ENCODE results near the genes SEMA3D, ELAPOR2, ABCB4, STEAP1 and STEAP2.

DNA sequence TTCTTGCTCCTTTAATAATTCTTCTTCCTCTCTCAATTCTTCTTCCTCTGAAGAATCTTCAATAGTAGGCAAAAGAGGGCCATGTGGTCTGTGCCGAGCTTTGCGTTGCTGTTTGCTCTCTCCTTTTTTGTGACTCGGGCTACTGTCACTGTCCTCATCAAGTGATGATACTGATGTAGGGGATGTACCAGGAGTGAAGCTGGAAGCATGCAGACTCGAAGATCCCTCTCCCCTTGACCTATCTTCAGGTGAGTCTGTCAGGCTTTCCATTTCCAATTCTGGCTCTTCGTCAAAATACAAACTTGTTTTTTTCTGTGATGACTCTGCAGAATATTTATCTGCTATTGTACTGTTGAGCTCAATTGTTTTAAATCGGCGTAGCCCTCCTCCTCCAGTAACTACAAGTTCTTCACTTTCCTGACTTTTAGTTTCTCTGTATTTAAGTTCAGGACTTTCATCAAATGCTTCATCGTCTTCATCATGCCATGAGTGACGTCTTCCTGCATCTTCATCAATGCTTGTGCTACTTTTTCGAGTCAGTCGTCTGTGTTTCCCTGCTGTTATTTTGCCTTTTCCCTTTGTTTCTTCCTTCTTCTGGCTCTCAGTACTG, 207.0 kb downstream of the PCLO start:
- RAMPAGE, long total RNA = no peak
- RRBS = no CpG with 5 or more reads among the region's 11 CpGs
PRO-cap:
- standard = no peak
- CoPRO, capped RNA only, 2 experiments = no peak in any of the 2 experiments
- CoPRO, capped and uncapped RNA, 2 experiments = no peak in any of the 2 experiments
- CoPRO, uncapped RNA only, 2 experiments = no peak in any of the 2 experiments
CAGE:
- cytosol, long polyA plus RNA = no peak
- long polyA plus RNA = no peak
- nucleolus, long total RNA = no peak
- nucleus, long polyA plus RNA = no peak

DNA sequence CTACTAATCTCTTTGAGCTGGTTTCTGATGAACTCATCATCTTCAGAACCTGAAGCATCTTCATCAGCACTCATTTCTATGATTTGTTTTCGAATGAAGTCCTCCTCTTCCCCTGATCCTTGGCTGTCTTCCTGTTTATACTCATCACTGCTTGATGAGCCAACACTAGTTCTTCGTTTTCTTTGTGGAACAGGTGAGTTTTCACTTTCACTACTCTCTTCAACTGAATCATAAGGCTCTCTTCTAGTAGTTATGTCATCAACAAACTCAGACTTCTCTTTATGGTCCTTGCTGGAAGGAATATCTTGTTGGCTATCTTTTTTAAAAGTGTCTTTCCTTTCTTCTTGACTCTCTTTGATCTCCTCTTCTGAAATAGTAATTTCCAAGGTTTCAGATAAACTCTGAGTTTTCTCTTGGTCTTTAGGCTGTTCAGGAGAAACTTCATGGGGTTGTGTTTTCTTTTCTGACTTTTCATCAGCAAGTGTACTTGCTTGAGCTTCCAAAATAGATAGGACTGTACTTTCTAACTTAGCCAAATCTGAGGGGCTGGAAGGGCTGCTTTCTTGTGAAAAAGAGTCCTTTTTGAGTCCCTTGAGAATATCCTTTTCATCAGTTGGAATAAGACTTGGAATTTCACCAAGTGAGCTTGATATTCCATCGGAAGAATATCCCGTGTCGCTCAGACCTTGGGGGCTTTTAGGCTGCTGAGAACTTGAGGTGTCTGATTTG, 206.3 kb downstream of the PCLO start:
- RAMPAGE, long total RNA = no peak
- RRBS = no CpG with 5 or more reads among the region's 5 CpGs
PRO-cap:
- standard = no peak
- CoPRO, capped RNA only, 2 experiments = no peak in any of the 2 experiments
- CoPRO, capped and uncapped RNA, 2 experiments = no peak in any of the 2 experiments
- CoPRO, uncapped RNA only, 2 experiments = no peak in any of the 2 experiments
CAGE:
- cytosol, long polyA plus RNA = no peak
- long polyA plus RNA = no peak
- nucleolus, long total RNA = no peak
- nucleus, long polyA plus RNA = no peak

GRCh38 chr7:85186568-85187470, at the start of gene SEMA3D:
Gene SEMA3D (minus strand): TSS chr7:85187056.
- RAMPAGE, long total RNA = no peak
- RRBS = 28% methylated on average over 10 of the region's 47 CpGs
PRO-cap:
- standard = no peak
- CoPRO, capped RNA only, 2 experiments = no peak in any of the 2 experiments
- CoPRO, capped and uncapped RNA, 2 experiments = no peak in any of the 2 experiments
- CoPRO, uncapped RNA only, 2 experiments = no peak in any of the 2 experiments
CAGE:
- cytosol, long polyA plus RNA = no peak
- long polyA plus RNA = no peak
- nucleolus, long total RNA = no peak
- nucleus, long polyA plus RNA = no peak

- RAMPAGE, long total RNA = no peak
- RRBS = no CpG with 5 or more reads among the region's 10 CpGs
PRO-cap:
- standard = no peak
- CoPRO, capped RNA only, 2 experiments = no peak in any of the 2 experiments
- CoPRO, capped and uncapped RNA, 2 experiments = no peak in any of the 2 experiments
- CoPRO, uncapped RNA only, 2 experiments = no peak in any of the 2 experiments
CAGE:
- cytosol, long polyA plus RNA = no peak
- long polyA plus RNA = no peak
- nucleolus, long total RNA = no peak
- nucleus, long polyA plus RNA = no peak
Observed at GRCh38 chr7:85335575-85335864, 148.7 kb upstream of the SEMA3D start.

DNA sequence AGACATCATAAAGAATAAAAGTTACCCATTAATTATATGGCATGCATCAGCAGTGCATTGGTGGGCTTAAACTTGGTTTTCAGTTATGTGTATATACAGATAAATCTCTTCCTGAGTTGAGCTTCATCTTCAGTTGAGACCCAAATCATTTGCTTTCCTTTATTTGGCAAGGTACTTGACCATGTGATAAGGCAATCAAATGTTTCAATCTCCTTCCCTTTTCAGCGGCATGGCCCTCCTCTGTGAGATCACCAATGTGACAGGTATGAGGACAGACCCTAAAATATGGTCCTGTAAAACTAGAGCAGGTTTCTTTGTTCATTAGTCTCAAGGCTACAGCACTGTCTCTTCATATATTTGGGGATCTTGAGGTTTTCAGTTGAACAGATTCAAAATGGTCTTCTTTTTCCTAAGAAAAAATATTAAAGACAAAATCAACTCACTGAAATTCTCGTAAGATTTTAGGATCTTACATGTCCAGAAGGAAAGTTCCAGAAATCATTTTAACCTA, 179.3 kb downstream of the ELAPOR2 start:
- RAMPAGE, long total RNA = no peak
- RRBS = no CpG with 5 or more reads among the region's 2 CpGs
PRO-cap:
- standard = no peak
- CoPRO, capped RNA only, 2 experiments = no peak in any of the 2 experiments
- CoPRO, capped and uncapped RNA, 2 experiments = no peak in any of the 2 experiments
- CoPRO, uncapped RNA only, 2 experiments = peak in 1 of 2 experiments; most common minus-strand start position 353 of the sequence (in 1)
CAGE:
- cytosol, long polyA plus RNA = no peak
- long polyA plus RNA = no peak
- nucleolus, long total RNA = no peak
- nucleus, long polyA plus RNA = no peak

GRCh38 chr7:87059467-87060331, at the start of gene ELAPOR2:
Gene ELAPOR2 (minus strand): TSS chr7:87059654.
- RAMPAGE, long total RNA = start-site peak on the plus strand at chr7:87059897-87059933, 26 and 19 reads in 2 replicates
- RRBS = 1% methylated on average over 13 of the region's 78 CpGs
PRO-cap:
- standard = bidirectional peak, plus-strand start at chr7:87059904, minus-strand start at chr7:87059654; unidirectional peak, plus-strand start at chr7:87060094
- CoPRO, capped RNA only, 2 experiments = peak in 2 of 2 experiments; most common plus-strand start chr7:87059889 (in 1); most common minus-strand start chr7:87059596 (in 2)
- CoPRO, capped and uncapped RNA, 2 experiments = peak in 2 of 2 experiments; most common plus-strand start chr7:87059922 (in 1); most common minus-strand start chr7:87059687 (in 2)
- CoPRO, uncapped RNA only, 2 experiments = no peak in any of the 2 experiments
CAGE:
- cytosol, long polyA plus RNA = no peak
- long polyA plus RNA = no peak
- nucleolus, long total RNA = no peak
- nucleus, long polyA plus RNA = no peak

DNA sequence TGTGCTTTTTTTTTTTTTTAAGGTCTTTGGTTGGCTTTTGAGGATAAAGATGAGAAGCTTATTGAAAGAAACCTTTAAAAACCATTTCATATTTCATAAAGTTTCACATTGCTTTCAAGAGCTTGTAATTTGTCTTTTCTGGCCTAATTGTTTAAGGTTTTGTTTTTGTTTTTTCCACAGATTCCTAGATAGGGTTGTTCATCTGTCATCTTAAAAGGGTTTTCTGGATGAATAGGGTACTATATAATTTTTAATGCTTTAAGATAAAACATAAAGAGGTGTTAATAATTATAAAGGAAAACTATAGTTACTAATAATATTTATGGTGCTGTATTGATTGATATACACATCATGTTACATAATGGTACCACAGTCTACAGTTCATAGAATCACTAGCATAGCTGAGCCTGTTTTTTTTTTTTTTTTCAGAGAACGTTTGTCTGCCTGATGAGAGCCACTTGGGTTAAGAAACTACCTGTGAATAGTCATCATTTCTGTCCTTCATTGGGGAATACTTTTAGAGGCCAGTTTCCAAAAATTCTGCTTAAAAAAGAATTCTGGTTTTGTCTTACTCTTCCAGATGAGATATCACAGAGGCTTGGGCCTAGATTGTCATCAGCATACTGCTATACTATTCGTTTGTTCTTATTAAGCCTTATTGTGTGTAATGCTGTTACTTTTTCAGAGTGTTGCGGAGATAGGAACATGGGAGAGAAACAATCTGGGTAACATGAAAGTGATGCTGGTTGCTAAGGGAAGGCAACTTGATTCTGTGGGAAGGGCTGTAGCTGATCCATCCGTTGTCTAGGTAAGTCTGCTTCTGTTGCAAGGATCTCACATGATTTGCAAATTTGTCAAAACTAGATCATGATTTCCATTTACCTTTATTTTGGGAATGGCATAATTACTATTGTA, 10.8 kb downstream of the DMTF1 start:
- RAMPAGE, long total RNA = no peak
- RRBS = no CpG with 5 or more reads among the region's 4 CpGs
PRO-cap:
- standard = no peak
- CoPRO, capped RNA only, 2 experiments = no peak in any of the 2 experiments
- CoPRO, capped and uncapped RNA, 2 experiments = peak in 1 of 2 experiments; most common plus-strand start position 370 of the sequence (in 1)
- CoPRO, uncapped RNA only, 2 experiments = peak in 2 of 2 experiments; most common plus-strand start position 319 of the sequence (in 1)
CAGE:
- cytosol, long polyA plus RNA = no peak
- long polyA plus RNA = no peak
- nucleolus, long total RNA = no peak
- nucleus, long polyA plus RNA = no peak

DNA sequence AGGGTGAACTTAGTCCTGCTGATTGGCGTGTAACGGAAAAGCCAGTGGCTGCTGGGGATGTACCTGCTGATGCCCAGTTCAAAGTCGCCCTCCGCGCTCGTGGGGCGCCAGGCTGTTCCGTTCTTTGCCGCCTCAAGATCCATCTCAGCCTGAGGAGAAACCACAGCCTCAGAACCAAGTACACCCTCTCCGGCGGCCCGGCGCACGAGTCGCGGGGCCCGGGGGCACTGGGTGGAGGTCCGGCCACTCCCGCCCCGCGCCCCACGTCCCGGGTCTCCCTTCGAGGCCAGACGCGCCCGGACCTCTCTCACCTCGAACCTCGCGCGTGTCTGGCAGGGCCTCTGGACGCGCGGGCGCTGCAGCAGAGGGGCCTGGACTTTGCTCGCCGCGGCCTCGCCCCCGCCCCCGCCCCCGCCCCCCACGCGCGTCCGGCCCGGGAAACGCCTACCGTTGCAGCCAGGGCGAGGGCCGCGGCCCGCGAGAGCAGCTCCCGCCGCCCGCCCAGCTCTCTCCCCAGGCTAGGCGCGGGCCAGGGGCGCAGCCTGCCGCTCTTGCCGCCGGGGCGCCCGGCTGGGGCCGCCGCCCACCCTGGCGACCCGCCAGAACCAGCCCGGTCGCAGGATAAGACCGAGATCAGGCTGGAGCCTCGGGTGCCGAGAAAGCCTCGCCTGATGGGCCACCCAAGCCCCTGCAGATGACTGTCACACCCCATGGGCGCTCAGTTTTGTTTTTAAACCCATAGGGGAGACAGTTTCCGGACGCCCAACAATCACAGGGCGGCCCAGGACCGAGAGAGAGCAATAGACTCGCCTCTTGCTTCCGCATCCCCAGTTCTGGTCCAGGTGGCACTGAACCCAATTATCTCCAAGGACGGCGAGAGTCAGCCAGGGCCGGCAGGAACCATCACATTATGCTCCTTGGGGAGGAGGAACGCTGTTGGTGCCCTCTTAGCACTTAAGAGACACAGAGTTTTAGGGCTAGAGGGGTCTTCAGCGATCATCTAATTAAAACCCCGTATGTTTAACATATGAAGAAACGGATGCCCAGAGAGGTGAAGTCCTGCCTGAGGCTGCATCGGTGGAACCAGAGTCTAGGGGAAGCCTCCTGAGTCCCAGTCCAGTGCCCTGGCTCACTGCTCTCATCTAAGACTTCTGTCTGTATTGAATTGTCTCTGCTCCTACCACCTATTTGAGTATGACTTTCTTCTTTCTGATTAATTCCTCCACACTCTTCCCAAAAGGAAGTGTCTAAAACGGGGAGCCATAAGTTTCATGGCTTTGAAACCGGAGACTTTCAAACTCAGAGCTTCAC, at the start of gene ABCB4:
Gene ABCB4, minus strand, starts transcription at position 358 of the 1,311 bp plus-strand sequence.
- RAMPAGE, long total RNA = no peak
- RRBS = 3% methylated on average over 6 of the region's 92 CpGs
PRO-cap:
- standard = no peak
- CoPRO, capped RNA only, 2 experiments = no peak in any of the 2 experiments
- CoPRO, capped and uncapped RNA, 2 experiments = no peak in any of the 2 experiments
- CoPRO, uncapped RNA only, 2 experiments = no peak in any of the 2 experiments
CAGE:
- cytosol, long polyA plus RNA = no peak
- long polyA plus RNA = no peak
- nucleolus, long total RNA = no peak
- nucleus, long polyA plus RNA = no peak

- RAMPAGE, long total RNA = no peak
- RRBS = no CpG with 5 or more reads among the region's 1 CpG
PRO-cap:
- standard = no peak
- CoPRO, capped RNA only, 2 experiments = no peak in any of the 2 experiments
- CoPRO, capped and uncapped RNA, 2 experiments = no peak in any of the 2 experiments
- CoPRO, uncapped RNA only, 2 experiments = no peak in any of the 2 experiments
CAGE:
- cytosol, long polyA plus RNA = no peak
- long polyA plus RNA = no peak
- nucleolus, long total RNA = no peak
- nucleus, long polyA plus RNA = no peak
Observed at GRCh38 chr7:87497691-87497890, 22.1 kb upstream of the ABCB4 start.

DNA sequence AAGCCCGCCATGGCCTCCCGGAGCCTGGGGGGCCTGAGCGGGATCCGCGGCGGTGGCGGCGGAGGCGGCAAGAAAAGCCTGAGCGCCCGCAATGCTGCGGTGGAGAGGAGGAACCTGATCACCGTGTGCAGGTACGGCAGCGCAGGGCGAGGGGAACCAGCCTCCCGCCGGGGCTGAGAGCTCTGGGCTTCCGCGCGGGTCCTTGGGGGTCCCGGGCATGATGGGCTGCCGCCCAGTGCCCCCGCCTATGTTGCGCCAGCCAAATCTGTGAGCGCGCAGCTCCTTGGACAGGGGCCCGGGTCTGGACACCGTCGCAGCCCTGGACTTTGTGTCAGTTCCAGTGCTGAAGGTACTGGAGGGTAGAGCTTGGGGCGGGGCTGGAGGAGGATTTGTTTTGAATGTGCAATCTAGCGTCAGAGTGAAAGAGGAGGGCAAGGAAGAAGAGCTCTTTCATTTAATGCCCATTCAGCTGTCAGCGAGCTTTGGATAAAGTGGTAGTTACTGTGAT, 671 bp downstream of the RUNDC3B start:
- RAMPAGE, long total RNA = no peak
- RRBS = 35% methylated on average over 10 of the region's 33 CpGs
PRO-cap:
- standard = no peak
- CoPRO, capped RNA only, 2 experiments = no peak in any of the 2 experiments
- CoPRO, capped and uncapped RNA, 2 experiments = no peak in any of the 2 experiments
- CoPRO, uncapped RNA only, 2 experiments = no peak in any of the 2 experiments
CAGE:
- cytosol, long polyA plus RNA = no peak
- long polyA plus RNA = no peak
- nucleolus, long total RNA = no peak
- nucleus, long polyA plus RNA = no peak

DNA sequence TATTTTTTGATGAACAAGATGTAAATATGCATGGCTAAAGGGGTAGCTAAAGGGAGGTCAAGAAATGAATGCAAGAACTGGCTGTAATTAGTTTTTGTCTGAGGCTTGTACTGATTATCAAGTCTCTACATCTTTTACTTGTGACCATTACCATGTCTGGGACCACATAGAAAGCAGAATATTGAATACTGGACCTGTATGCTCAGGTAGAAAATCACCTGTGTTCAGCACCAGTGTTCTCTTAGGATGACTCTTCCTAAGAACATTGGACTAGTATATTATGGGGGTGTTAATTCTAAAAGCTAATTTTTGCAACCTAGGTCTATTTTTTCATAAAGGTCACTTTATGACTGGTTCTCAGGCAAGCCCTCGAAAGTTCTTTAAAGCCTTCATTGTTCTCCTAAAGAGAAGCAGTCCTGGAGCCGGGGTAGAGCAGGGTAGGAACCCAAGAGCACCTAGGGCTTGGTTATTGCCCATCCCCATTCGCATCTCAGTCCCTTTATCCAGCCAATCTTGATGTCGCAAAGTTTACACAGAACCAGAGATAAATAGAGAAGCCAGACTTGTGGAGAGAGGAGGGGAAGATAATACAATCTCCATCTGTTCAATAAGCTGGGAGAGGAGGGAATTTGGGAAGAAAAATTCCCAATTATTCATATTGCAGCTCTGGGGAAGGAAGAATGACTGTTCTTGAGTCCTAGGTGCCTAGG, 6.2 kb upstream of the SRI start:
- RAMPAGE, long total RNA = no peak
- RRBS = no CpG with 5 or more reads among the region's 4 CpGs
PRO-cap:
- standard = no peak
- CoPRO, capped RNA only, 2 experiments = no peak in any of the 2 experiments
- CoPRO, capped and uncapped RNA, 2 experiments = no peak in any of the 2 experiments
- CoPRO, uncapped RNA only, 2 experiments = no peak in any of the 2 experiments
CAGE:
- cytosol, long polyA plus RNA = no peak
- long polyA plus RNA = no peak
- nucleolus, long total RNA = no peak
- nucleus, long polyA plus RNA = no peak

DNA sequence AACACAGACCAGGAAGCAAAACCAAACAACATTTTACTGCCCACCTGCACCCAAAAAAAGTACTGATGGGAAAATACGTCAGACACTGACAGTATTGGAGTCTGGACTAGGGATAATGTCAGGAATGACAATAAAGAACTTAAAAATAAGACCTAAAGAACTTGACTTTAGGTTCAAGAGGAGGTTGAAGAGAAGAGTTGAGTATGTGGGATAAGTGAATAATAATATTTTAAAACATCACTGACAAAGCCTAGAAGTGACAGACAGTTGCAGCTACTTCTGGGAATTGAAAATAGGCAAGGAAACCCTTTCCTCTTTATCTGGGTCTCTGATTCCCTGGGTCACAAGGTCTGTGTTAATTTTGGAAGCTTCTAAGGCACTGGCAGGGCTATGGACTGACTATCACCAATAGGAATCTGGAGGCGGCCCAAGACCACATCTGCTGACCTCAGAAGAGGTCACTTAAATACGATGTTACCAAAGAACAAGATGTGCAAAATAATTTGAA, 5.2 kb upstream of the STEAP4 start:
- RAMPAGE, long total RNA = no peak
- RRBS = no CpG with 5 or more reads among the region's 3 CpGs
PRO-cap:
- standard = no peak
- CoPRO, capped RNA only, 2 experiments = no peak in any of the 2 experiments
- CoPRO, capped and uncapped RNA, 2 experiments = no peak in any of the 2 experiments
- CoPRO, uncapped RNA only, 2 experiments = no peak in any of the 2 experiments
CAGE:
- cytosol, long polyA plus RNA = no peak
- long polyA plus RNA = no peak
- nucleolus, long total RNA = no peak
- nucleus, long polyA plus RNA = no peak

DNA sequence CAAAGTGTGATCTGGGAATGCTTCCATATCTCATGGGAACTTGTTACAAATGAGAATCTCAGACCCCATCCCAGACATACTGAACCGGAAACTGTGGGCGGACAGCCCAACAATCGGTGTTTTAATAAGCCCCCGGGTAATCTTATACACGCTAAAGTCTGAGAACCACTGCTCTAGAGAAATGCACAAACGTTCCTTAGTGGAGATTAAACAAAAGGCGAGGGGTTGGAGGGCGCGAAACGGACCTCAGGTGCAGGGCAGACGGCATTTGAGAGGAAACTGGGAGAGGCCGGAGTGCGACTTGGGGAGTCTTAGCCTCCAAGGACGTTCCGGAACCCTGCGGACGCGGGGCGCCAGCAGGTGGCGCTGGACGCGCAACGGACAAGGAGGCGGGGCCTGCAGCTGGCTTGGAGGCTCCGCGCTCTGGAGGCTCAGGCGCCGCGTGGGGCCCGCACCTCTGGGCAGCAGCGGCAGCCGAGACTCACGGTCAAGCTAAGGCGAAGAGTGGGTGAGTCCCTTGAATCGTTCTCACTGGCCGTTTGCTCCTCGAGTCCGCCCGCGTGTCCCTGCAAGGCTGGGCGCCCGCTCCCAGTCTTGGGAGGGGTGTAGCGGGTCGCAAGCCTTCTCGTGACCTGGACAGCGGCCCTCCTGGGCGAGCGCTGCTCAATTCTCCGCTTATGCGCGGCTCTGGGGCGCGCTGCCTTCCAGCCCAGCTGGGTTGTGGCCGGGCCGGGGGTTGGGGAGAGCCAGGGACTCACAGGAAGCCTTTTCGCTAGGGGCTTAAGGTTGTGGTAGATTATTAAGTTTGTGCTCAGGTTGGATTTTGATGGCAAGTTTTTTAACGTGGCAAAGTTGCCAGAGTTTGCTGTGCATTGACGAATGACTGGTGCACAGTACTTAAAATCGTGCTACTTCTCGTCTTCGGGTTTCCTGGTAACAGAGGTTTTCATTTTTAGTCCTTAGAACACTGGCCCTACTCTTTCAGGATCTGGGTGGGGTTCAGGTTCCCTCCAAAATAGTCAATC, at the start of gene STEAP1:
Gene STEAP1, plus strand, starts transcription at position 434 of the 1,025 bp plus-strand sequence.
- RAMPAGE, long total RNA = start-site peak on the plus strand centred at position 426 of the sequence, 32 bp wide, 64 and 37 reads in 2 replicates
- RRBS = no CpG with 5 or more reads among the region's 61 CpGs
PRO-cap:
- standard = bidirectional peak, plus-strand start at position 388 of the sequence, minus-strand start at position 339 of the sequence
- CoPRO, capped RNA only, 2 experiments = peak in 2 of 2 experiments; most common plus-strand start position 434 of the sequence (in 2); most common minus-strand start position 281 of the sequence (in 1)
- CoPRO, capped and uncapped RNA, 2 experiments = peak in 1 of 2 experiments; most common plus-strand start position 434 of the sequence (in 1)
- CoPRO, uncapped RNA only, 2 experiments = no peak in any of the 2 experiments
CAGE:
- cytosol, long polyA plus RNA = start-site peak on the plus strand centred at position 410 of the sequence, 52 bp wide, 5 and 18 reads in 2 replicates
- long polyA plus RNA = no peak
- nucleolus, long total RNA = no peak
- nucleus, long polyA plus RNA = no peak

GRCh38 chr7:90188277-90188766, 23.2 kb upstream of the STEAP2 start:
- RAMPAGE, long total RNA = no peak
- RRBS = no CpG with 5 or more reads among the region's 2 CpGs
PRO-cap:
- standard = no peak
- CoPRO, capped RNA only, 2 experiments = no peak in any of the 2 experiments
- CoPRO, capped and uncapped RNA, 2 experiments = no peak in any of the 2 experiments
- CoPRO, uncapped RNA only, 2 experiments = no peak in any of the 2 experiments
CAGE:
- cytosol, long polyA plus RNA = no peak
- long polyA plus RNA = no peak
- nucleolus, long total RNA = no peak
- nucleus, long polyA plus RNA = no peak

GRCh38 chr7:90211437-90212509, at the start of gene STEAP2:
Gene STEAP2 (plus strand): TSS chr7:90211740.
- RAMPAGE, long total RNA = no peak
- RRBS = 4% methylated on average over 7 of the region's 77 CpGs
PRO-cap:
- standard = no peak
- CoPRO, capped RNA only, 2 experiments = no peak in any of the 2 experiments
- CoPRO, capped and uncapped RNA, 2 experiments = no peak in any of the 2 experiments
- CoPRO, uncapped RNA only, 2 experiments = no peak in any of the 2 experiments
CAGE:
- cytosol, long polyA plus RNA = no peak
- long polyA plus RNA = no peak
- nucleolus, long total RNA = no peak
- nucleus, long polyA plus RNA = no peak

- RAMPAGE, long total RNA = no peak
- RRBS = no CpG with 5 or more reads among the region's 3 CpGs
PRO-cap:
- standard = no peak
- CoPRO, capped RNA only, 2 experiments = no peak in any of the 2 experiments
- CoPRO, capped and uncapped RNA, 2 experiments = no peak in any of the 2 experiments
- CoPRO, uncapped RNA only, 2 experiments = no peak in any of the 2 experiments
CAGE:
- cytosol, long polyA plus RNA = no peak
- long polyA plus RNA = no peak
- nucleolus, long total RNA = no peak
- nucleus, long polyA plus RNA = no peak
Observed at GRCh38 chr7:90214329-90215324, 3.1 kb downstream of the STEAP2 start.

DNA sequence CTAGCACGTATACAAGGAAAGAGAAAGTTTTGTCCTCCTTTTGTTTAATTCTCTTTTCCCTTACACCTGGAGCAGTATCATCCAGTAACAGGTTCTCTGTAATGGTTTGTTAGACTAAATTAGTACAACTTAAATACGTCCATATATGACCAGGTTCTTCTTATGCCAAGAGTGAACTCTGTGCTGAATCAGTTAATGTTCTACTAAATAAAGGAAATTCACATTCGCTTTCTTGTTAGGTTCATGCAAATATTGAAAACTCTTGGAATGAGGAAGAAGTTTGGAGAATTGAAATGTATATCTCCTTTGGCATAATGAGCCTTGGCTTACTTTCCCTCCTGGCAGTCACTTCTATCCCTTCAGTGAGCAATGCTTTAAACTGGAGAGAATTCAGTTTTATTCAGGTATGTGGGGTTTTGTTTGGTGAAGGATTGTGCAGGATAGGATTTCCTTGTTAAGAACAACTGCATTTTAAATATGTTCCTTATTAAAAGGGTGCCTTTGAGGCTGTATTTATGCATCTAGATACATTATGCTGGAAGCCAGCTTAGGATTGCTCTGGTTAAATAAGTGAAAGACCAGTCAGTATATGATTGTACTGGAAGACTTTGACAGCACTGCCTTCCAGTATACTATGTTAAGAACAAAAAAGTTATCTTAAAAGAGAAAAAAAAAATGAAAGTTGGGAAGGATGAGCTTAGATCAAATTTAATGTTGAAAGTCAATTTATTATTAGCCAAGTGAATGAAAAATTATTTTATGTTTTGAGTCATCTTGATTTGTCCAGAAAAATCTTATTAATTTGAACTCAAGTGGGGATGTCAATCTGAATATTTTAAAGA, 15.1 kb upstream of the CFAP69 start:
- RAMPAGE, long total RNA = no peak
- RRBS = no CpG with 5 or more reads among the region's 3 CpGs
PRO-cap:
- standard = no peak
- CoPRO, capped RNA only, 2 experiments = no peak in any of the 2 experiments
- CoPRO, capped and uncapped RNA, 2 experiments = no peak in any of the 2 experiments
- CoPRO, uncapped RNA only, 2 experiments = no peak in any of the 2 experiments
CAGE:
- cytosol, long polyA plus RNA = no peak
- long polyA plus RNA = no peak
- nucleolus, long total RNA = no peak
- nucleus, long polyA plus RNA = no peak